ENCODE data around the genes METTL16, OR1A2, CTNS, EMC6 and ITGAE.

GRCh38 chr17:2346343-2347111, 9.2 kb downstream of the SGSM2 start:
- RRBS, result no CpG with 5 or more reads among the region's 12 CpGs

DNA sequence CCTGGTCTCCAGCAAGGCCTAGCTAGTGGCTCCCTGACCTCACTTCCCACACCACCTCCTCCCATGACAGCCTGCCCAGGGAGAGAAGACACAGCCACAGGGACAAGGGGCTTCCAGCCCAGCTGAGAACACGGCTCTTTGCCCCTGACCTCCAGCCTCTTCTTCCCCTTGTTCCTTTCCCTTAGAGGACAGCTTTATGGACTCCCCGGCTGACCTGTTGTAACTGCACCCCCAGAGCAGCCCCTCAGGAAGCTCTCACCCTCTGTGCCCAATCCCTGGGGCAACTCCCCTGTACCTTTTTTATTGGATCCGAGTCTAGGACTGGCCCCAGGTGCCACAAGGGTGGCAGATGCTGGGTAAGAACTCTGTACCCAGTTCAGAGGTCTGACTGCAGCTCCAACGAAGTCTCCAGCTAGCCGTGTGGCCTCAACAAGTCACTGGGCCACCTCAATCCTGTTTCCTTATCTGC, 17.5 kb downstream of the MNT start:
- RRBS, result no CpG with 5 or more reads among the region's 5 CpGs

DNA sequence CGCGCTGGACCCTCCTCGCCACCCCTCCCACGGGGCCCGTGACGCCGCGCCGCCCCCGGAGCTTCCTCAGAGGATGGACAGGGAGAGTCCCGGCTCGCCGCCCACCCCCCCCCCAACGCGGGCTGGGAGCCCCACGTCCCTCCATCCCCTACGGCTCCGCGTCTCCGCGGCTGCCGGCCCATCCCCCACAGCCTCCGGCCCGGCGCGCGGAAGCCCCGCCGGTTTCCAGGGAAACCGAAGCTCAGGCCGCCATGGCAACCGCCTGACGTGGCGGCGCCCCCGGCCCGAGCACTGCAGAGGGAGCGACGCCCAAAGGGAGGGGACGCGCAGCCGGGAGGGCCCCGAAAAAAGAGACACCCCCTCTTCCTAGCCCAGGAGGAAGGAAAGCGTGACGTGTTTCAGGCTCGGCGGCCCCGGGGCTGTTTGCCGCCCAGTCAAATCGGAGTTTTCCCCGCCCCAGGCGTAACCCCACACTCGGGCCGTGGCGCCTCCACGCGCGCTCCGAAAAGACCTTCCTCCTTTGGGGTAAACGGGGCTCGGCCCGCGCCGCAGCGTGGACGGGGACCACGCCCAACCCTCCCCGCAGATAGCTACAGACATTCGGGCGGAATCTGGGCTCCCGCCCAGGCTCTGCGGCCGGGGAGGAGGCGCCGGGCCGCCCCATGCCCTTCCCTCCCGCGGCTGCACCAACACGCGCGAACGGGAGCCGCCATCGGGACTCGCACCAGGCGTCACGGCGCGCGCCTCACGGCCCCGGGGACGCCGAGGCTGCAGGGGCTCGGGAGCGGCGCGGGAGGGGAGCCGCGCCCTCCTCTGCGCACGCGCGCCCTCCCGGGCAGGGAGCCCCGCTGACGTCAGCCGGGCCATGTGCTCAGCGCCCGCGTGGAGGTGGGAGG, 7.6 kb downstream of the MNT start:
- RRBS, result under 1% methylated on average over 66 of the region's 111 CpGs

DNA sequence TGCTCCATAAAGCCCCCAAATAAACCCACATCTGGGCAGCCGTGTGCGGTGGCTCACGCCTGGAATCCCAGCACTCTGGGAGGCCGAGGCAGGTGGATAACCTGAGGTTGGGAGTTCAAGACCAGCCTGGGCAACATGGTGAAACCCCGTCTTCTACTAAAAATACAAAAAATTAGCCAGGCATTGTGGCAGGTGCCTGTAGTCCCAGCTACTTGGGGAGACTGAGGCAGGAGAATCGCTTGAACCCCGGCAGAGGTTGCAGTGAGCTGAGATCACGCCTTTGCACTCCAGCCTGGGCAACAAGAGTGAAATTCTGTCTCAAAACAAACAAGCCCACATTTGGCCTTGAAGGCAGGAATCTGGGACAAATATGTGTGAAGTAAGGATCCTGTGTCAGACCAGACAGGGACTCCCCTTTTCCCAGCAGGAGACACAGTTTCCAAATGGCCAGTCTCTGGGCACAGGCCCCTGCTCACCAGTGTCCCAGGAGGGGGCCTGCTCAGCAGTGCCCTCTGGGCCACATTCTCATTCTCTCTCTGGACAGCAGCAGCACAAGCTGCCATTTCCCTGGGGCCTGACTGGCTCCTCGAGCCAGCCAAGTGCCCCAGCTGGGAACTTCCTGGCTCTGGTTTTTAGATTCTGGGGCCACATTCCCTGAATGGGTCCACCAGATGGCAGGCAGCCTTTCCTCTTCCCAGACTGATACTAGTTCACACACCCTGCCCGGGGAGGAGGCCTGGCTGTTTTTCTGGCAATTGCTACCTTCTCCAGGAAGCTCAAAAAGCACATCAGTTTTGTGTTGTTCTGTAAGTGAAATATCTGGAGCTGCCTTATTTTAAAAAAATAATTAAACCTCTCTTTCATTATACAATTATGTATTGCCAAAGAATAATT, 11.7 kb upstream of the MNT start:
- RRBS, result no CpG with 5 or more reads among the region's 10 CpGs

DNA sequence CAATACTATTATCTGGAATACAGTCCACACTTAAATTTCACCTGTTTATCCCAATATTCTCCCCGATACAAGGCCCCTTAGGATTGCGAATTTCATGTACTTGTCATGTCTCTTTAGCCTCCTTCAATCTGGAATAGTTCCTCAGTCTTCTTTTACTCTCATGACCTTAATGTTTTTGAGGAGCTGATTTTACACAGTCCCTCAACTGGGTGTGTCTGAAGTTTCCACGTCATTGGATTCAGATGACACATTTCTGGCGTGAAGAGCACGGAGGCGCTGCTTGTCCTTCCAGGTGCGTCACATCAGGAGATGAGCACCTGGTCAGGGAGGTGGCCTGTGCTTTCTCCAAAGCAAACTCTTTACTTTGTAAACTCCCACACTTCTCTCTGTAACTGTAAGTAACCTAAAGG, 52.4 kb upstream of the MNT start:
- RRBS, result no CpG with 5 or more reads among the region's 7 CpGs

- RRBS, result no CpG with 5 or more reads among the region's 2 CpGs
Observed at GRCh38 chr17:2508713-2509405, 2.8 kb downstream of the METTL16 start.

DNA sequence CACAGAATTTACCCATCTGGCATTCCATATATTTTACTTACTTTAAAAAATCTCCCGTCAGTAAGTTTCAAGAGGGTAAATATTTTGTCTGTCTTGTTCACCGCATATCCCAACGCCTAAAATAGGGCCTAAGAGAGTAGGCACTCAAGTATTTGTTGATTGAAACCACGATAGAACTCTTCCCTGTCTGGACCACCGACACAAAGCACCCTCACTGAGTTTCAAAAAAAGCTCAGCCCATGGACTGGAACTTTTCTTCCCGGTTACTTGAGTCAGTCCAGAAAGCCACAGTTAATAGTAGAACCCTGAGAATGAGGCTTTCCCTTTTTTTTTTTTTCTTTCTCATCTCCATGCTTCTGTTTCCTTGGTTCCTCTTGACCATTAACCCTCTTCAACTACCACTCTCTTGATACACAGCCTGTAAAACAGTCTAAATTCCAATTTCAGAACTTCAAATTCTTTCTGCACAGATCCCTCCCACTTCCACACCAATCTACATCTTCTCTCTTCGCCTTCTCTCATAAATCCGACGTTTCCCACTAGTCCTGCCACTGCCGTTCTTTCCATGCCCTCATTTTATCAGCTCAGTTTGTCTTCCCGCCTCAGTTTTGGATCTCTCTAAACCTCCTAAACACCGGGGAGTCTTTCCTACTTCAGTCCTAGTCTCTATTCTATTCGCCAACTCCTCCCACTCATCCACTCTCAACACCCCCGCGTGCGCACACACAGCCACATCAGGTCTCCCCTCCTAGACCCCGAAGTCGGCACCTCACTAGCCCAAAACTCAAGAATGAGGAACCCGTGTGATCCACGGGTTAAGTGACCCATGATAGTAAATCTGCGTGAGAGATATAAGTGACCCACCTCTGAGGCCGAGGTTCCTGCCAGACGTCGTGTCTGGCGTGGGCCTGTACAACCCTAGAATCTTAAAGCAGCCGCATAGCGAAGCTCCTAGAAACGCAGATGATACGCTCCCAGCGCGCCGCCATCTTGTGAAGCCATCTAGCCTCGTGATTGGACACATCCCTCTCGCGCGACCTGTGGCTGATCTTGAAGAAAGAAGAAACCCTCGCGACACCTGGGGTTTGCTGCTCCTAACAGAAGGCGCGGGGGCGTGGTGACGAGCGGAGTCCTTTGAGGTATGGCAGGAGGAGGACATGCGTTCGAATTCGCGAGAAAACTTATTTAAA, at the start of gene METTL16:
METTL16 (minus strand) TSS at position 994 of the 1,190 bp plus-strand sequence.
- RRBS, result no CpG with 5 or more reads among the region's 47 CpGs

DNA sequence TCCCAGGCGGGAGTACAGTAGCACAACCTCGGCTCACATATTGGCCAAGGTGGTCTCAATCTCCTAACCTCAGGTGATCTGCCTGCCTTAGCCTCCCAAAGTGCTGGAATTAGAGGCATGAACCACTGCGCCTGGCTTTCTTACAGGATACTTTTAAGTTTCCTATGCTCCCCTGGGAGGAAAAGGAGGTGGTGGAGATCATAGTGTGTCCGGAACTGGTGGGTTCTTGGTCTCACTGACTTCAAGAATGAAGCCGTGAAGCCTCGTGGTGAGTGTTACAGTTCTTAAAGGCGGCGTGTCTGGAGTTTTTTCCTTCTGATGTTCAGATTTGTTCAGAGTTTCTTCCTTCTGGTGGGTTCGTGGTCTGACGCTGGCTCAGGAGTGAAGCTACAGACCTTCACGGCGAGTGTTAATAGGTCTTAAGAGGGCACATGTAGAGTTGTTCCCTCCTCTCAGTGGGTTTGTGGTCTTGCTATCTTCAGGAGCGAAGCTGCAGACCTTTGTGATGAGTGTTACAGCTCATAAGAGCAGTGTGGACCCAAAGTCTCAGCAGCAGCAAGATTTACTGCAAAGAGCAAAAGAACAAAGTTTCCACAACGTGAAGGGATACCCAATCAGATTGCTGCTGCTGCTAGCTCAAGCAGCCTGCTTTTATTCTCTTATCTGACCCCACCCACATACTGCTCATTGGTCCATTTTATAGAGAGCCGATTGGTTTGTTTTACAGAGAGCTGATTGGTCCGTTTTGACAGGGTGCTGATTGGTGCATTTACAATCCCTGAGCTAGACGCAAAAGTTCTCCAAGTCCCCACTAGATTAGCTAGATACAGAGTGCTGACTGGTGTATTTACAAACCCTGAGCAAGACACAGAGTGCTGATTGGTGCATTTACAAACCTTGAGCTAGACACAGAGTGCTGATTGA, 19.5 kb upstream of the METTL16 start:
- RRBS, result no CpG with 5 or more reads among the region's 17 CpGs

GRCh38 chr17:2687273-2687512, 24.4 kb downstream of the CLUH start:
- RRBS, result no CpG with 5 or more reads among the region's 5 CpGs

- RRBS, result 83% methylated on average over 2 of the region's 51 CpGs
Observed at GRCh38 chr17:2688846-2690017, 22.3 kb downstream of the CLUH start.

- RRBS, result no CpG with 5 or more reads among the region's 38 CpGs
Observed at GRCh38 chr17:2712090-2712736, 649 bp upstream of the CLUH start.

GRCh38 chr17:2853271-2854326, 57.4 kb downstream of the RAP1GAP2 start:
- RRBS, result 2% methylated on average over 53 of the region's 133 CpGs

DNA sequence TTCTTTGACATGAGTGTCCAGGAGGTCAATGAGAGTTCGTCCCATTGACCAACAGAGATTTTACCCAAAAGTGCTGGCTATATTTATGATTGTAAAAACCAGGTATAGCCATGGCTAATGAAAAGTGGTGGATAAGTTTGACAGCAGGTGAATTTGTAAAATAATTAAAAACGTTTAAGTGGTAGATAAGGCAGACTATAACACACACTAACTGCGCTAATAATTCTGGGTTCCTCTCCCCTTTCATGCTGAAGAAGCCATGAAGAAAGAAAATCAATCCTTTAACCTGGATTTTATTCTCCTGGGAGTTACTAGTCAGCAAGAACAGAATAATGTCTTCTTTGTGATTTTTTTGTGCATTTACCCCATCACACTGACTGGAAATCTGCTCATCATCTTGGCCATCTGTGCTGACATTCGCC, at the start of gene OR1A2:
OR1A2 (plus strand) TSS at position 260 of the 422 bp plus-strand sequence.
- RRBS, result no CpG with 5 or more reads among the region's 4 CpGs

- RRBS, result no CpG with 5 or more reads among the region's 24 CpGs
Observed at GRCh38 chr17:3531280-3532239, 26.1 kb downstream of the TRPV3 start.

- RRBS, result 10% methylated on average over 2 of the region's 16 CpGs
Observed at GRCh38 chr17:3558526-3559039, 971 bp upstream of the TRPV3 start.

DNA sequence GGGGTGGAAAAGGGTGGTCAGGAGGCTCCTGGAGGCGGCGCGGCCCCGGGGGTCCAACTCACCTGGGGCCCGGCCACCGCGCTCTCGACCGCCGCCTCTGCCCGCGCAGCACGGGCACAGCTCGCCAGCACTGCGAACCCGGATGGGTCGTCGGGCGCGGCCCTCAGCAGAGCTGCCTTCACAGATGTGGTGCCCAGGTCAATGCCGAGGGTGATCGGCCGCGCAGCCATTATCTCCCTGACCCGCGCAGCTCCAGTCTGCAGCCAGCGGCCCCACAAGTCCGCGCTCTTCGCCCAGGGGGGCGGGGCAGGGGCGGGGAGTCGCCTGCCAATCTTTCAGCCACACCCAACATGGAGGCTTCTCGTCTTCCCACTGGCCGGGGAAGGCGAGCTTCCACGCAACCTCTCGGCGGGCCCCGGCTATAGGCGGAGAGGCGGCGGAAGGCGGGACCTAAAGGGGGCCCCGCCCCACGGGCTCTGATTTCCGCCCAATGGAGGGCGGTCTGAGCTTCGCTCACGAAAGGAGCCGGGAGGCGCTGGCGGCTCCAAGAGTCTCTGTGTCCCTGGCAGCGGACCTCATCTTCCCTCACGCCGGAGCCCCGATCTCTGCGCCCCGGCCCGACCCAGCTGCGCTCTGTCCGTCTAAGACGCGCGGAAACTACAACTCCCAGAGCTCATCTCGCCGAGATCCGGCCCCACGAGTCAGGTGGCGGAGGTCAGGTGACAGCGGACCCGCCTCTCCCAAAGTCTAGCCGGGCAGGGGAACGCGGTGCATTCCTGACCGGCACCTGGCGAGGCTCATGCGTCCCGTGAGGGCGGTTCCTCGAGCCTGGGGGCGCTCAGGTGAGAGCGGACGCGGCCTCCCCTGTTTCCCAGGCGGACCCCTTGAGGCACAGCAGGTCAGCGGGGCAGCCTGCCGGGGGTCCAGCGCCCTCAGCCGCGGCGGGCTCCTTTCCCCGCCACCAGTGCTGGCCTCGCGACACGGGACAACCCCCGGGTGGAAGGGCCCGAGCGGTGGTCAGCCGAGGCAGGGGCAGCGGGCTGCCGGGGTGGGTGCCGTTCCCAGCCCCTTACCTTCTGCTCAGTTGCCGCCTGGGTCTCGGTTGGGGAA, at the start of gene CTNS:
CTNS (plus strand) TSS at position 771 of the 1,110 bp plus-strand sequence.
- RRBS, result 2% methylated on average over 65 of the region's 105 CpGs

DNA sequence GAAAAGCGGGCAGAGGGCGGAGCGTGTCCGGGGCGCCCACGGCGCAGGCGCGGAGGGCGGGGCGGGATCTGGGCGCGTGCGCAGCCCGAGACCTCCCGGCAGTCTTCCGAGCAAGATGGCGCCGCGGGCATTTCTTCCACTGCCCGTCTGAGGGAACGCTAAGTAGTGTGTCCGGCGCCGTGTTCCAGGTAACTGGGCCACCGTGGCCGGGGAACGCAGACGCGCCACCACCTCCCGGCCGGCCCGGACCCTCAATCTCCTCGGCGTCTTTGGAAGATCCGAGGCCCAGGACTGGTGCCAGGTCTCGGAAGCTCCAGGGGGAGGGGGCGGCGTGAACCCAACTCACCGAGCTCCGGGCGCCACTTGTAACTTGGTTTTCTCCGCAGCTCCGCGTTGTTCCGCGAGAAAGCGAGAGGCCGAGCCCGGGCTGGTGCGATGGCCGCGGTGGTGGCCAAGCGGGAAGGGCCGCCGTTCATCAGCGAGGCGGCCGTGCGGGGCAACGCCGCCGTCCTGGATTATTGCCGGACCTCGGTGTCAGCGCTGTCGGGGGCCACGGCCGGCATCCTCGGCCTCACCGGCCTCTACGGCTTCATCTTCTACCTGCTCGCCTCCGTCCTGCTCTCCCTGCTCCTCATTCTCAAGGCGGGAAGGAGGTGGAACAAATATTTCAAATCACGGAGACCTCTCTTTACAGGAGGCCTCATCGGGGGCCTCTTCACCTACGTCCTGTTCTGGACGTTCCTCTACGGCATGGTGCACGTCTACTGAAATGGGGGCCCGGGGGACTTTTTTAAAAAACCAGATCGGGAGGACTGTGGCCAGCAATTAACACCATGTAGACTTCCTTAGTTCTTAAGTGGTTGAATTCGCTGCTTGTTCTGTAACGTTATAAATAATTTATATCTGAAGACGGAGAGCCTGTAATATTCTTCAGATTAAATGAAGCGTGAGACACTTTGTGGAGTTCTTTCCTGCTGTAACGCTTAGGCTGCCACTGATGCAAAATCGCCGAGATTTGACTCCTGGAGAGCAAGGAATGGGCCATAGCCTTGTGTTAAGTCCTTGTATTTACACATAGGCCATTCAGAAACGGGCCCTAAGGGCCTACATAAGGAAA, at the start of gene EMC6:
EMC6 (plus strand) TSS at position 101 of the 1,117 bp plus-strand sequence.
- RRBS, result under 1% methylated on average over 53 of the region's 91 CpGs

GRCh38 chr17:3694638-3695116, 1.3 kb downstream of the P2RX5 start:
- RRBS, result no CpG with 5 or more reads among the region's 16 CpGs

GRCh38 chr17:3755010-3756020, 31.6 kb downstream of the HASPIN start:
- RRBS, result 11% methylated on average over 8 of the region's 51 CpGs

DNA sequence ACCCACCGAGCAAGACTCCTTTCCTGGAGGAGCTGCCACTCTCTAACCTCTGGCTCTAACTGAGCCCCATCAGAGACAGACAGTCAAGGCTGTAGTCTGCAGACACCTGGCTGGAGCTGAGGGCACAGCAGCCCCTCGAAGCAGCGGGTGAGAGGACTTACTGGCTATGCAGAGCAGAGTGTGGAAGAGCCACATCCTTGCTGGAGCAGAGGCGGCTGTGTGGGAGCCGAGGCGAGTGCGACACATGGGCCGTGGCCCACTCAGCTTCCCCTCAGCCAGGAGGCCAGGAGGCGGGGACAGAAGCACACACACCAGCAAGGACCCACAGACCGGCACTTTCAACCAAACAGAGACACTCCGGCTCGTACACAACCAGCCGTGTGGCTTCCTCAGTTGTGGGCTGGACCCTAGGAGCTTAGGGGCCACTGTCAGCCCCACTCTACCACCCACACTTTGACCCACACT, at the start of gene ITGAE:
ITGAE (minus strand) TSS at position 239 of the 465 bp plus-strand sequence.
- RRBS, result no CpG with 5 or more reads among the region's 13 CpGs